Measurements from ENCODE around the genes NOS2, POLDIP2, SEBOX and SLC46A1.

- PRO-cap = no peak
- RAMPAGE, long total RNA, 3 experiments = no peak in any of the 3 experiments
Observed at GRCh38 chr17:27284874-27285118, 9.1 kb upstream of the WSB1 start.

DNA sequence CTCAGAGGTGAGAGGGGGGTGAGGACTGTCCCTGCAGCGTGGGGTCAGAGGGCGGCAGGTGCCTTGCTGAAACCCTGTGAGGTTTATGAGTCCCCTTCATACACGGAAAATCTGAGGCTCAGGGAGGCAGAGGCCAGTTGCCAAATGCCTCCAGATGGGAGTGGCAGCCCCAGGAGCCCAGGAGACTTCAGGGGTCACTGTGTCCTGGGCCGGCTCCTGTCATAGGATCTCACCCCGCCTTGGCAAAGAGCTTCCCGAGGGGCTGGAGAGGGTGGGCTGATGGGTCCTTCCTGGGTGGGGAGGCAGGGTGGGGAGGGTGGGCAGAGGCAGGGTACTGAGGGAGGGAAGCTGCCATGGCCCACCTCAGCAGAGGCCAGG, 965 bp downstream of the LGALS9 start:
- PRO-cap = no peak
- RAMPAGE, long total RNA, 3 experiments = no peak in any of the 3 experiments

- PRO-cap = no peak
- RAMPAGE, long total RNA, 3 experiments = no peak in any of the 3 experiments
Observed at GRCh38 chr17:27638003-27638740, 7.2 kb downstream of the LGALS9 start.

- PRO-cap = no peak
- RAMPAGE, long total RNA, 3 experiments = no peak in any of the 3 experiments
Observed at GRCh38 chr17:27800318-27801008, at the start of gene NOS2. TSS of gene NOS2 (minus strand) at chr17:27800529.

DNA sequence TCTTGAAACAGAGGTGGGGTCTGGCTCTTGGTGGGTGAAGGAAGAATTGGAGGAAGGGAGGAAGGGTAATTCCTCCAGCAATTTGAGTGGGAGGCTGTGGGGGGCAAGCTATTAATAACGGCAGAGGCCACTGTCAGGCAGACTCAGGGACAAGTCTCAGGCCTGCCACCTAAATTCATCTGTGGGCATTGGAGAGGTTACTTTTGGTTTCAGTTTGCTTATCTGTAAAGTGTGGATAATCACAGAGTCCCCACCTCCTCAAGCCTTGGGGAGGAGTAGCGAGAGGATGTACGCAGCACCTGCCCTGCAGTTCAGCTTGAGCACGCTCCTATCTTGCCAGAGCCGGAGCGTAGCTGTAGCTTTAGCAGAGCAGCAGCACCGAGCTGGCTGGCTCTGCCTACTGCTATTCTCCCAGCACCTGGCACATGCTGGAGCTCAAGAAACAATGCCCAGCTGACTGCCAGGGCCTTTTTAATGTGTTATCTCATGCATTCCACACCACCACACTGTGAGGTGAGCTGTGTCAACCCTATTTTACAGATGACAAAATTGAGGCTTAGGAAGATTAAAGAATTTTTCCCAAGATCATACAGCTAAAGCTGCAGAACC, 7.7 kb upstream of the NOS2 start:
- PRO-cap = no peak
- RAMPAGE, long total RNA, 3 experiments = no peak in any of the 3 experiments

DNA sequence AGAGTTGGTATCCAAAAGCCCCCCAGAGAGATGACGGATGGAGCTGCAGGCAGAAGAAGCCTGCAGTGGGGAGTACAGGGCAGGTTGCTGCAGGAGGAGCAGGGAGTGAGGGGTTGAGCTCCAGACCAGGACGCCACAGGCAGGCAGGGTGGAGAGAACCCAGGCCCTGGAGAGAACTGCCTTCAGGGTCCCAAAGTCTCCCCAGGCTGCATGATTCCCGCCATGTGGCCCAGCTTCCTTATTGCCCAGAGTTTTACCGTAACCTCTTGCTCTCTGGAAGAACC, 11.5 kb upstream of the NOS2 start:
- PRO-cap = no peak
- RAMPAGE, long total RNA, 3 experiments = no peak in any of the 3 experiments

GRCh38 chr17:28030223-28030770, 12.2 kb upstream of the NLK start:
- PRO-cap = no peak
- RAMPAGE, long total RNA, 3 experiments = no peak in any of the 3 experiments

DNA sequence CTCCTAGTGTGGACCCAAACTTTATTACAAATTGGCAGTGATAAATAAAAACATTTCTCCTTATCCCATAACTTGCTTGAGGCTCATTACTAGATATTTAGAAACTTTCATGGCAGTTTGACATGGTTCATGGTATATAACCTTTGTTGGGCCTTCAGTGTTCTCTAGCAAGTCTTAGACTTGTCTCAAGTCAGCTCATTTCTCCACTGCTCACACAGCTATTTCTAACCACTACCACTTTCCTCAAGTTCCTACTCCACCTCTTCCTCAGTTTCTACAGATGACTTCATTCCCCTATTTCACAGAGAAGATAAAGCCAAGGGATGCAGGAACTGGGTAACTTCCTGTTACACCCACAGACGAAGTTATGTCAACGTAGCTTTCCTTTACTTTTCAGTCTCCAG, 23.2 kb downstream of the NLK start:
- PRO-cap = no peak
- RAMPAGE, long total RNA, 3 experiments = no peak in any of the 3 experiments

DNA sequence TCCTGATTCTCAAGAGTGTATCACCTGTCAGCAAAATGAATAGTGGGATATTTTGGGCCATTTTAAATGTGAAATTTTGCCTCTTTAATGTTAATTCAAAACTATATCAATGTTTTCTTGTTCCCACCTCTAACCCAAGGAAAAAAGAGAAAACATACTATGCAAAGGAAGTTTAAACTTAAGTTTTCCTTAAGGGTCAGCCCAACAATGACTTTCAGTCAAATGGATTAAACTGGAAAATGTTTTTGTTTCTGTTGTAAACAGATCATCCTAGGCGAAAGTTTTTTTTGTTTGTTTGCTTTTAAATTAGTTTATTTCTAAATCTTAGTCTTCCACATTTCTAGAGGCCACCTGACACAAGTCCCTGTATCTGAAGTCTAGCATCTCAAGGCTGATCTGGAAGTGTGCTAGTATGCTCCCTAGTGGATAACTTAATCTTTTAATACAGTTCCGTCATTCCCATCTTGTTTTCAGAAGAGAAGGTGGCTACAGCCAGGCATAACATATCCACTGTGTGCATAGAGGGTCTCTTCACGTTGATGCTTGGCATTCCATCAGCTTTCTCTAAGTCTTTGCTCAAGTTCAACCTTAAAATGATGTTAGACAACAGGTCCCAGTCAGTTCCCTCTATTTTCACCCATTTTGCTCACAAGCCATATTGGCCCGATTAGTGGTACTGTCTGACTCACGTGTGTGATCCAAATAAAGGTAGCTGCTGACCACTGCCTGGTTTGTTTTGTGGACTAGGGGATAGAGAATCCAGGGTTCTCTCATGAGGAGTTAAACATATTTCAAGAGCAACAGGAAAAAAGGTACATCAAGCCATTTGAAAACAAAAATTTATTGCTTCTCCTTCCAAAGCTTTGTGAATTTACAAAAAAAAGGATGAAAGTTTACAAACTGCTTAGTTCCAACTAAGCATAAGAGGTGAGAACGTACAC, 7.5 kb downstream of the IFT20 start:
- PRO-cap = no peak
- RAMPAGE, long total RNA, 3 experiments = no peak in any of the 3 experiments

- PRO-cap = unidirectional peak, minus-strand start at chr17:28336169; bidirectional peak, plus-strand start at chr17:28336485, minus-strand start at chr17:28336343
- RAMPAGE, long total RNA, 3 experiments = no peak in any of the 3 experiments
Observed at GRCh38 chr17:28335906-28337033, 709 bp downstream of the TNFAIP1 start.

GRCh38 chr17:28344947-28346035, 9.7 kb downstream of the TNFAIP1 start:
- PRO-cap = no peak
- RAMPAGE, long total RNA, 3 experiments = no peak in any of the 3 experiments

DNA sequence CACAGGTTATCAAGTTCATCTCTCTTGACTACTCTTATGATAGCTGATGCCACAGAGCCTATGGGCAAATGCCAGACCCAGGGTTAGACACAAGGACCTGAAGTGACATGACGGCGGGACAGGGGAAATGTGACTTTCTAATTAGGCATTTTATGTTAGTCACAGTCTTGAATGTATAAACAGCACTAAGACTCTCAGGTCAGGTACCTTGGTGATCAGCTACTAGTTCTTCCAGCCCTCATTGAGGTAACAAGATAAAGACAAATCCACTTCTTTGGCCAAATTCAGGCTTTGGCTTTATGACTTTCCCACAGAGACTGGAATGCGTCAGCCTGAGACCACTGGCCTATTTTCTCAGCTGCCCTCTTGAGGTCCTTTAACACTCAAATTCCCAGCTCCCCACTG, 10.5 kb downstream of the TNFAIP1 start:
- PRO-cap = no peak
- RAMPAGE, long total RNA, 3 experiments = no peak in any of the 3 experiments

GRCh38 chr17:28357023-28357988, at the start of gene POLDIP2:
TSS of gene POLDIP2 (minus strand) at chr17:28357527.
- PRO-cap = bidirectional peak, plus-strand start at chr17:28357647, minus-strand start at chr17:28357524
- RAMPAGE, long total RNA, 3 experiments = start-site peak on the plus strand in 3 of 3 experiments, at chr17:28357636-28357655 at its widest, 64 to 157 reads per replicate

DNA sequence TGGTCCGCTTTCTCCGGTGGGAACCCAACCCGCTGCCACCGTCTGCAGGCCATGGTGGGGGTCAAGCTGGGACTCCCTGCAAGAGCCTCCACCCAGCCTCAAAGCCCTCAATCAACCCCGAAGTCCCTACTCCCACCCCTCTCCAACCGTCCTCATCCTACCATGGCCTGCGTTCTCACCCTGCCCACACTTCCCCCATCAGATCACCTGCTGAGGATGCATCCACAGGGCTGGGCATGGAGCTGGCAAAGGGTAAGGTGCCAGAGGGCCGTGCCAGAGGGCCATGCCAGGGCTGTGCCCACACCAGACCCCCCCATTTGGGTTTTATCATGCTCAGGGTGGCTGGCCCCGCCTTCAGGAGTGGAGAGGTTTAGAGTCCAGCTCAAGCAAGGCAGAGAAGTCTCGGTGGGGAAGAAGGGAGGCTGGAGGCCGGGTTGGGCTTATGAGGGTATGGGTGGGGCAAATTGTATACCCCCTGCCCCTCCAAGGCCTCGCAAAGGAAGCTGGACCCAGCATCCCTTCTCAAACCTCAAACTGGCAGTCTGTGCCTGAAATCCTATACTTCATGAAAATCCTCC, at the start of gene SEBOX:
SEBOX (minus strand) TSS at position 286 of the 578 bp plus-strand sequence.
- PRO-cap = no peak
- RAMPAGE, long total RNA, 3 experiments = no peak in any of the 3 experiments

DNA sequence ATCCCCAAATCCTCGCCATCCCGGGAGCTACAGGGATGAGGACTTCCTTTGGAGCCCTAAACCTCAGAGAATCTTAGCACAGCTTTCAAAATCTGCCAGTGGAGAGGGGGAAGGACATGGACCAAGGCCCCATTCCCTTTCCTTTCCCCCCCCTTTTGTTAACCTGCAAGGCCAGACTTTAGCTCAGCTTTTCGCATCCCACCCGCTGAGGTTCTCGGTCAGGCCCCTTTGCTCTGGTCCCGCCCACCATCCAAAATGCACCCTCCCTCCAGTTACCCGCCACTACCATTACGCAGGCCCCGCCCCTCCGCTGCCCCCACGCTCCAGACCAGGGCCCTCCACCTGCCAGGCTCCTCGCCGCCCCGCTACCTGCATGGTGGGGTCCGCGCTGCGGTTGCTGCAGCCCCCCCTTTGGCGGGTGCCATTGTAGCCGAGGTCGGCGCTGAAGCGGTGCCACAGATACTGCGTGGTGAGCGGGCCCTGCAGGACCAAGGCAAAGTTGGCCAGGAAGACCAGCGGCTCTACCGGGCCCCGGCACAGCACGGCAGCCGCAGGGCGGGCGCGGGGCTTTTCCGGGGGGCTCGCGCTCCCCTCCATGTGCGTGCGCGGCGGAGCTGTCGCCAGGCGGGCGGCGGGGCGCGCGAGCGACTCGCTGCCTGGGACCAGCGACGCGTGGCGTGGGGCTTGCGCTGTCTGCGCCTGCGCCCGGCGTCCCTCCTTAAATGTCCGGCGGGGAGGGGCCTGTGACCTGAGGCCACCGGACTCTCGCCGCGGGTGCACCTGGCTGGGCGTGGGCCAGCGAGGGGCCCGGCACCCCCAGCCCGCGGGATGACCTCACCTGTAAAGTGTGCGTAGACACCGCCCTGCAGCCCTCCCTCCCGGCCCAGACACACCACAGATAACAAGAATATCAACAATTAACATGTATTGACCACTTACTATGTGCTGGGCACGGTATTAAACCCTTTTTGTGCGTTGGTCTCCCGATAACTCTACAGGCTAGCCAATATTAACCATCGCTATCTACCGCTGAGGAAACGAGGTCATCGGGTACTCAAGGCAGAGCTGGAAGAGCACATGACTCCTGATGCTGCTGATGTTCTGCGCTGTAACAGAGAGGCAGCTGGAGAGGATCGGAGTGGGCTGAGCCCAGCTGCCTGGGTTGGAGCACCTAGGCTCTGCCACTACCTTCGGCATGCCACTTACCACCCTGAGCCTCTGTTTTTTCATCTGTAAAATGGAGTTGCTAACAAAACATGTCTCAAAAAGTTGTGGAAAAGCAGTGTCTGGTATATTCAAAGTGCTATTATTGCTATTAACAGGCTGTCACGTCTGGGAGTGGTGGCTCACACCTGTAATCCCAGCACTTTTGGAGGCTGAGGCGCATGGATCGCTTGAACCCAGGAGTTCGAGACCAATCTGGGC, at the start of gene SLC46A1:
SLC46A1 (minus strand) TSS at position 695 of the 1,425 bp plus-strand sequence.
- PRO-cap = bidirectional peak, plus-strand start at position 310 of the sequence, minus-strand start at position 230 of the sequence
- RAMPAGE, long total RNA, 3 experiments = no peak in any of the 3 experiments

DNA sequence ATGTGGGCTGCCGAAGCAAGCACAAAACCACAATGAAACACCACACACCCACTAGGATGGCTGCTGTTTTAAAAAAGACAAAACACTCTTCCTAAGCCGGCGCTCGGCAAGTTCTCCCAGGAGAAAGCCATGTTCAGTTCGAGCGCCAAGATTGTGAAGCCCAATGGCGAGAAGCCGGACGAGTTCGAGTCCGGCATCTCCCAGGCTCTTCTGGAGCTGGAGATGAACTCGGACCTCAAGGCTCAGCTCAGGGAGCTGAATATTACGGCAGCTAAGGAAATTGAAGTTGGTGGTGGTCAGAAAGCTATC, 5.8 kb upstream of the SLC13A2 start:
- PRO-cap = no peak
- RAMPAGE, long total RNA, 3 experiments = start-site peak on the plus strand in 1 of 3 experiments, centred at position 90 of the sequence, 33 reads per replicate

DNA sequence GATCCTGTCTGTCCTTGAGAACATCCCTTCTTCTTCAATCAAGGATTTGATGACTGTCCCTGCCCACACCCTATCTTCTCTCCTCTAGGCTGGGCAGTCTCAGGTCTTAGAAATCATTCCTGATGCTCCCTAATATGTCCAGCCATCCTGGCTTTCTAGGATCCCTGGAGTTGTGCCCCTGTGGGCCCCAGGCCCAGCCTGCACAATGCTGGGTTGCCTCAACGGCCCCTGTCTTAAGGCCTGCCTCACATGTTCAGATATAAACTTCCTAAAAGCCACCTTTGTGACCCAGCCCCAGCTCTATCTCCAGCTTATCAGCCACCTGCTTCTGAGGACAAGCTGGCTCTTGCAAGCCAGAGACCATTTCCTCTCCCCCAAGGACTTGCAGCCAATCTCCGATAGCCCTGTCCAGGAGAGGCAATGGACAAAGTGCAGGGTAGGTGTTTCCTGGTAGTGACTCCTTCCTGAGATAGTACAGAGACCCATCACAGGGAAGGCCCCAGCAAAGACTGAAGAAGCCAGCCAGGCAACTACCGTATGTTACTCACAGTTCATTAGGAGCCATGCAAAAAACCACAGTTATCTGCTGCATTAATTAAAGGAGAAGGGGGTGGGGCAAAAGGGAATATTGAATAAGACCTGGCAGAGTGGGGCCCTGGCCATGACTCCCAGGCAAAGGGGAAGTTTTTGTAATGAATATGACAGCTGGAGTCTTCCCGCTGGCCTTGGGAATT, 2.7 kb upstream of the SLC13A2 start:
- PRO-cap = no peak
- RAMPAGE, long total RNA, 3 experiments = no peak in any of the 3 experiments

DNA sequence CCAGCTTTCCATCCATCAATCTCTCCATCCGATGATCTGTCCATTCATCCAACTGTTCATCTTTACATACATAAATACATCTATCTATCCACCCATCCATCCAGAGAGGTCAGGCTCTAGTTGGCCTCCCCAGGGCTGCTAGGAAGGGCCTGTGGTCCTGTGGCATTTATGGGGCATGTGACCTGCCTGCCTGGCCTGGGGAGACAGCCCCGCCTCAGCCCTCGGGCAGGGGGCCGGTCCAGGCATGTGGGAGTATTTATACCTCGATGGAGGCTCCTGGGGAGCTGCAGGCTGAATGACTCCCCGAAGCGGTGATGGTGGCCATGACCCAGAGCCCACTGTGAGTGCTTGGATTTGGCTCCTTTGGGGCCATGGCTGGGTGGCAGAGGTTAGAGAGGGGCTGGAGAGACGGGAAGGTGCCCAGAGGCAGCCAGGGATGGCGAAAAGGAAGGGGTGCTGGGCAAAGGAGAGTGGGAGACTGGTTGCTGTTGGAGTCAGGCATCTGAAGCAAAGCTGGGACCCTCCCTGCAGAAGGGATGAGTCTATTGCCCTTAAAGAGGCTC, 7.4 kb downstream of the FOXN1 start:
- PRO-cap = no peak
- RAMPAGE, long total RNA, 3 experiments = no peak in any of the 3 experiments

DNA sequence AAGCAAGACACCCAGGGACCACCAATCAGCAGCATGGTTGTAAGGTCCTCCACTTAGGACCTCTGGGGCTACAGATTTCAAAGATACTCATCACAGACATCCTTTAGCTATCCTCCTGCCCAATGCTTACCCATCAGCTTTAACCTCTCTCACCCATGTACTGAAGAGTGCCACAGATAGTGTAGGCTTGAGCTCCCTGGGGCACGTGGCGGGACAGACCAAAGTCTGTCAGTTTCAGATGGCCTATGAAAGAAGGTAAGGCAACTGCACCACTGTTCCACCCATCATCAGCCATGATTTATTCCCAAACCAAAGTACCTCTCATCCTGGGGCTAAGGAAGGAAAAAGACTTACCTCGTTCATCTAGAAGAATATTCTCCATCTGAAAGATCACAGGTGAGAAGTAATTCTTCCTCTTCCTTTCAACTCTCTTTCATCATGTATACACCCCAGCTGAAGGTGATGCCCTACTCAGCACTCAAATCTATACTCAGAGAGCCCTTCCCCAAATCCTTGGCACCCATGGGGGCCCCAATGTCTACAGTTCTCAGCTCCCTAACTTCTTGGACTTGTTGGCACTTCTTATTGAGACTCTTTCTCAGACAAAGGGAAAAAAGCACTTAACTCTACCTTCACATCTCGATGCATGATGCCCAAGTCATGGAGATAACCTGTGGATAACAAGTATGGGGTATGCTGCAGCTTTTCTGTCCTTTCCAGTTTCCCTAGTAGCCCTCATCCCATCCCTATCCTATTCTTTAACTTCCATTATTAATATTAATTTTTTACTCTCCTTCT, 2.4 kb downstream of the RSKR start:
- PRO-cap = no peak
- RAMPAGE, long total RNA, 3 experiments = no peak in any of the 3 experiments

- PRO-cap = bidirectional peak, plus-strand start at chr17:28645312, minus-strand start at chr17:28645156
- RAMPAGE, long total RNA, 3 experiments = no peak in any of the 3 experiments
Observed at GRCh38 chr17:28645253-28645828, 383 bp upstream of the BLTP2 start.